Ovary (tissue), 7 donors: ENCODE measurements around a stretch of chr22.

DNA sequence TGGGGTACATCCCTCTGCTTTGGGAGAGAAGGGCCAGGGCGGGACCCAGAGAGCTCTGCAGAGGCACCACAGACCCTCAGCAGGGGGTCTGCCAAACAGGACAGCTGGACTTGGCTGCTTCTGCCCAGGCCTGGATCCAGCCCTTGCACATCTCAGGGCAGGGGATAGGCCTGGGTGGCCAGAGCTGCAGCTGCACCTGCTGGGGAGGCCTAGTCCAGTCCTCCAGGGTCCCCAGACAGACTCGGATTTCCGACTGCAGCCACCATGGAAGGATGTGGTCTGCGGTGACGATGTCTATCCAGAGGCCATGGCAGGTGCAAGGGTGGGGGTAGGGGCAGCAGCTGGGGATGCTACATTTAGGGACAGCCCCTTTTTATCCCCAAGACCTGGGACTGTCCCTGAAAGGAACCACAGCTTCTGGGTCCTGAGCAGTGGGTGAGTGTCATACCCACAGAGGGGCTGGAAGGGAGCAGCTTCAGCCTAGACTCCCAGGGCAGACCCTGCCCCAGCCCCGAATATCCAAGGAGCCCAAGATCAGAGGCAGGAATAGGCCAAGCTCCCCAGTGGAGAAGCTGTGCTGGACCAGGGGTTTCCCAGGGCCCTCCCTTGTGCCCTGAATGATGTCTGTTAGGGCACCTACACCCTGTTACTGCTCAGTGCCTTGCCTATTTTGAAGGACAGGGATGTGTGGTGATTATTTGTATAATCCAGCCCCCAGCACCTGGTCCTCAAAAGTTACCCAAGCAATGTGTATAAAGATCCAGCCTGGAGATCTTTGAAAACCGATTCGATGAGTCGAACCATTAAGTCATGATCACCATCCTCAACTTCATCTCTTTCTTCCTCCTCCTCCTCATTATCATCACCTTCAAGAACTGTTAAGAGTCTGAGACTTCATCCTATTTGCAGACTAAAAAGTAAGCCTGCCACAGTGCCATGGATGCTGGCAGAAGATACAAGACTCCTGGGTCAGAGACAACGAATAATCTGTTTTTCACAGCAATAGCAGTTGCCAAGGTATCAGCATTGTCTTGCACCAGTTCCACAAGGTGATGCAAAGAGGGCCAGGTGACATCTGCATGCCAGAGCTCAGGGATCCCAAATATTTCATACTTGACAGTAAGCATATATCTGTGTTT lies 2.4 kb upstream of the IGLL5 start:
- PRO-cap, 7 experiments, result no peak in any of the 7 experiments
- RAMPAGE, long total RNA, 2 experiments, result no peak in any of the 2 experiments

- PRO-cap, 7 experiments, result peak in 1 of 7 experiments; most common minus-strand start chr22:23071491 (in 1)
- RAMPAGE, long total RNA, 2 experiments, result no peak in any of the 2 experiments
Observed at GRCh38 chr22:23071253-23071861, 1.0 kb downstream of the GNAZ start.

DNA sequence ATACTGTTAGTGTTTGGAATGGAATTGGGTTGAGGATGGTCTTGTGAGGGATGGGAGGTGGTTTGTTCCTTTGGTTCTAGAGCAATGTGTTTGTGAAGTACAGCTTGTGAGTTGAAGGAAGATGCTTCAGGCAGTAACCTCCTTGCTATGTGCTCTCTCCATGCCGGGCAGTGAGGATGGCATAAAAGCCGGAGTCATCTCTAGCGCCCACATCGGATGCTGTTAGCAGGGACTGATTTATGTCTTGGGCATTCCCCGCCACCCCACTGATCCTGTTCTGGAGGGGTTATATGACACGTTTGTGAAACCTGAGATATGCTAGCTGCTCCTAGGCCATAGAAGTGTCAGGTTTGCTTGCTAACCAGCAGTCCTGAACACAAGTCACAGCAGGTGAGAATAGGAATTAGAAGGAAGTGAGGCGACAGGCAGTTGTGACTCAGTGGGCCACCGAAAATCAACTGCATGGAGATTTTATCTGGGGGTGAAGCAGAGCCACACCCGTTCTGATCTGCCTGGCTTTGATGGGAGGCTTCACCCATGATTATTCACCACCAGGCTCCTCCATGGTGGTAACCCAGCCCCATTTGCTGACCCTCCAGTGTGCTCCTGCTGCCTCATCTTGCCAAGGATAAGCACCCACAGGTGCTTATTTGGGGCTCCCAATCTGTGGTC lies 2.2 kb downstream of the BCR start:
- PRO-cap, 7 experiments, result no peak in any of the 7 experiments
- RAMPAGE, long total RNA, 2 experiments, result no peak in any of the 2 experiments

DNA sequence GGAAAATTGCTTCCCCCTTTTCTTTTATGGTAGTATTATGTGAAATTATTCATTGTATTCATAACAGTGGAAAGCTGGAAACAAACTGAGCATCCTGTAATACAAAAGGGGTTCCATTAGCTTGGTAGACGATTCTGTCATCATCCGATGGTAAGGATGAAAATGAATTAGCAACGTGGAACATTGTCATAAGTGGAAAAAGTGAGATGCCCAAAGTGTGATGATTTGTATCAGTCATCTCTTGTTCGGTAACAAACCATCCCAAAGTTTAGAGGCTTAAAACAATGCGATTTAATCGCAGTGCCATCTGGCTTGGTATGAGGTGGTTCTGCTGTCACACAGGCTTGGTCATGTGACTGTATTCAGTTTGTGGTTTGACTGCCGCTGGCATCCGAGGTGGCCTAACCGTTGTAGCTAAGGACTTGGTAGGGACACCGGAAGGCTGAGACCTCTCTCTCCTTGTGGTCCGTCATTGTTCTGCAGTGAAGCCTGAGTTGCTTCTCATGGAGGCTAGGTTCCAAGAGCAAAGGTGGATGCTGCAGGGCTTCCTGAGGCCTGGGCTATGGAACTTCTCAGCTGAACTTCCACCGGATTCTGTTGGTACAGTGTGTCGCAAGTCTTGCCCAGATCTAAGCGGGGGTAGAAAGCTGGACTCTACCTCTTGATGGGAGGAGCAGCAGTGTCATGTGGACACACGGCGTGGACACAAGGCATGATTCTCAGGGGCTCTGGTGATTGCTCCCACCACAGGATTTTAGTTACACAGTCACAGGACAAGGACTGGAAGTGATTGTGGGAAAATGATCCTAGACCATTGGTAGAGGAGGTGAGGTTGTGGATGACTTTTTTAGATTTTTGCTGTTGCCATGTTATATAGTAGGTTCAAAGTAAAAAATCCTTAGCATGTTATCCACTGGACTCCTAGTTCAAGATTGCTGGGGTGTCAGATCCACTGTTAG lies 36.3 kb downstream of the BCR start:
- PRO-cap, 7 experiments, result no peak in any of the 7 experiments
- RAMPAGE, long total RNA, 2 experiments, result no peak in any of the 2 experiments

- PRO-cap, 7 experiments, result peak in 3 of 7 experiments; most common plus-strand start chr22:23217910 (in 3)
- RAMPAGE, long total RNA, 2 experiments, result no peak in any of the 2 experiments
Observed at GRCh38 chr22:23217560-23218102, 37.3 kb downstream of the BCR start.

DNA sequence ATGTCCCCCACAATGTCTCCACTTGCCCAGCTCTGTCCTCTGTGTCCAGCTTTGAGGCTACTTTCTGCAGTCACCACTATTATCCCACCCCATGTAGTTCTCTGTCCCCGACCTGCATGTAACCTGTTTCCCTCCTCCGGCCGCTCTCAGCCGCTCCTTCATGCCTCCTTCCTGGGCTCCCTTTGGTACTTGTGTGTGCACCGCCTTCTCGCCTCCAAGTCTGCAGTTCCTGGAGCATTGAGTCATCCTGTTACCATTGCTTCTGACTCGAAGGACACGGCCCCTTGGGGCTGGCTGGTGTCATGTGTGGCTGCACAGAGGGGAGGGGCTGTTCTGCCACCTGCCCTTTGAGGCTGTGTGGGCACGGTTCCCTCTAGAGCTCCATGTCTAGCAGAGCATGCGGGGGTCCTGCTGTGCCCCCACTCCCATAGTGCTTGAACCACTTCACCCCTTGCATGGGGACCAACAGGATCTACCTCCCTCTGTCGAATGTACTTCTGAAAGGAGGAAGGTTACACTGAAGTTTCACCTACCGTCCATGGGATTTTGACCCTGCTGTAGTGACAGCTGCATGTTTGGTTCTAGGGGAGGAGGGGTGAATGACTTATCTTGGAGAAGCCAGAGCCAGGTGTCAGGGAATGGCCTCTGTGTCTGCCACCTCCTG lies 39.6 kb downstream of the BCR start:
- PRO-cap, 7 experiments, result no peak in any of the 7 experiments
- RAMPAGE, long total RNA, 2 experiments, result no peak in any of the 2 experiments

- PRO-cap, 7 experiments, result peak in 7 of 7 experiments; most common plus-strand start chr22:23402245 (in 3); most common minus-strand start chr22:23402557 (in 3)
- RAMPAGE, long total RNA, 2 experiments, result no peak in any of the 2 experiments
Observed at GRCh38 chr22:23401836-23403002, 177.9 kb downstream of the IGLL1 start.

GRCh38 chr22:23431350-23431753 lies 148.7 kb downstream of the IGLL1 start:
- PRO-cap, 7 experiments, result peak in 2 of 7 experiments; most common plus-strand start chr22:23431575 (in 2); most common minus-strand start chr22:23431555 (in 2)
- RAMPAGE, long total RNA, 2 experiments, result no peak in any of the 2 experiments

- PRO-cap, 7 experiments, result peak in 2 of 7 experiments; most common plus-strand start chr22:23509975 (in 2)
- RAMPAGE, long total RNA, 2 experiments, result start-site peak on the plus strand in 2 of 2 experiments, at chr22:23509696-23509727 at its widest, 7 to 13 reads per replicate
Observed at GRCh38 chr22:23509562-23510066, 70.5 kb downstream of the IGLL1 start.

GRCh38 chr22:23518306-23519249 lies 61.5 kb downstream of the IGLL1 start:
- PRO-cap, 7 experiments, result no peak in any of the 7 experiments
- RAMPAGE, long total RNA, 2 experiments, result no peak in any of the 2 experiments

DNA sequence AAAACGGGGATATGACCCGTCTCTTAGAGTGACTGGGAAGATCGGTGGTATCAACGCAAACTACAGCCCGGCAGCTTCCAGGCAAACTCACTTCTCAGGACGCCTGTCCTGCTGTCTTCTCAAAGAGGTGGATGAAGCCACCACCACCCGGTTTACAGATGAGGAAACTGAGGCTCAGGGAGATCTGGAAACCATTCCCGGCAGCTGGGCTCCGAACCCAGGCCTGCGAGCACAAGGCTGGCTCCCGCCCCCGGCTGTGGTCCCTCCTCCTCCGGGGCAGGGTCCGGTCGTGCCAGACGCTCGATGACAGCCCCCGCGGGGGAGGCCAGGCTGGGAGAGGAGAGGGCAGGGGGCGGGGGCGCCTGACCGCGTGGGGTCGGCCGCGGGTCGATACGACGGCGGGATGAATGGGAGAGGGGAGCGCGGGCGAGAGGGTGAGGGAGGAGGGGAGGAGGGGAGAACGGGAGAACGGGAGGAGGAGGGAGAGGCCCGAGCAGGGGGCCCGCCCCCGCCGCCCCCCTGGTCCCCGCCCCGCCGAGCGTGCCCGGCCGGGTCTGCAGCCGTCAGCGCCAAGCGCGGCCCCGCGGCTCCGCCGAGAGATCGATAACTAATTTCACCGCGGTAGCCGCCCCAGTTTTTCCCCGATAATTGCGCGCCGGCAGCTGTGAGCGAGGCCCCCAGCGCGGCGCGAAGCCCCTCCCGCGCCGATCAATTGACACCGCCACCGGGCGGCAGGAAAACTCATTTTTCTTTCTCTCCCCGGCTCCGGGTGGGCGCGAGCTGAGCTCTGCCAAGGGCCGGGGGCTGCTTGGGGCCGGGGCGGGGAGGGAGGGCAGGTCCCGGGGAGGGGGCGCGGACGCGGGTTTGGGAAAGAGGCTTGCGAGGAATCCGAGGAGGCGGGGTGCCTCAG lies 13.9 kb downstream of the IGLL1 start:
- PRO-cap, 7 experiments, result peak in 3 of 7 experiments; most common plus-strand start position 295 of the sequence (in 2); most common minus-strand start position 259 of the sequence (in 1)
- RAMPAGE, long total RNA, 2 experiments, result no peak in any of the 2 experiments

GRCh38 chr22:23694215-23694692 lies 3.4 kb downstream of the RGL4 start:
- PRO-cap, 7 experiments, result no peak in any of the 7 experiments
- RAMPAGE, long total RNA, 2 experiments, result no peak in any of the 2 experiments

DNA sequence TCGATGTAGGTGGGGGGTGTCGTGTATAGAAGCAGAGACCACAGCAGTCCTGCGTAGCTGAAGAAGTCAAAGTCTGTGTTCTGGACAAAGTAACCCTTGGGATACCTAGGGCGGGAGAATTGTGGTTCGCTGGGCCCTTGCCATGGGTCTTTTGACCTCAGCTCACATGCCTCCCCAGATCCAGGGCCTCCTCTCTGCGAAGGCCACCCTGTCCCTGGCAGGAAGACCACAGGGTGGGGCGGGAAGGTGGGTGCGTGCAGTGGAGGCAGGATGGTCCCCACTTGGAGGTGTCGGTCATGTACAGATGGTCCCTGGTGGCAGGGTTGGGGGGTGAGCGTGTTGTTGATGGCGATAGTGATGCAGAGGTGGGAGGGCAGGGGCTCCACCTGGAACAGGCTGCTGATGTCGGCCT lies 23.4 kb downstream of the RGL4 start:
- PRO-cap, 7 experiments, result no peak in any of the 7 experiments
- RAMPAGE, long total RNA, 2 experiments, result no peak in any of the 2 experiments

DNA sequence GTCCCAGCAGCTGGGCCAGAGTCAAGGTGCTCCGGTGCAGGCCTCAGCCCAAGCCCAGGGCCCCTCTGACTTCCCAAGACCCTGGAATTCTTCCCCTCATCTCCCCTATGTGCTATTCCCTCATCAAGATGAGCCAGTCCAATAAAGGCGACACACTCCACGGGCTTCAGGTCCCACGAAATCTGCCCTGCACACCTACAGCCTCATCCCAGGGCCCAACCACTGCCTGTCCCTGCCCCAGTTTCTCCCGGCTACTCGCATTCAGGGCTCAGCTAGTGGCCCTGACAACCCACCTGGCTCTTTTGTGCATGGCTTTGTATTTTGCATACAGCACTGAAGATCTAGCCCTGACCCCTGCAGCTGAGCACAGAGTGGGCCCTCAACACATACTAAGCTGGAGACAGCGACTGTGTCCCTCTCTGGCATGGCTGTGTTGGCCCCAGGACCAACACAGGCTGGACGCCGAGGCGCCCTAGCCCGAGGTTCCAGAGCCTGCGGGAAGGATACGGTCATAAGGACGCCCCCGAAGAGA lies 895 bp downstream of the DERL3 start:
- PRO-cap, 7 experiments, result no peak in any of the 7 experiments
- RAMPAGE, long total RNA, 2 experiments, result no peak in any of the 2 experiments

- PRO-cap, 7 experiments, result no peak in any of the 7 experiments
- RAMPAGE, long total RNA, 2 experiments, result no peak in any of the 2 experiments
Observed at GRCh38 chr22:23838379-23838641, 496 bp downstream of the DERL3 start.

DNA sequence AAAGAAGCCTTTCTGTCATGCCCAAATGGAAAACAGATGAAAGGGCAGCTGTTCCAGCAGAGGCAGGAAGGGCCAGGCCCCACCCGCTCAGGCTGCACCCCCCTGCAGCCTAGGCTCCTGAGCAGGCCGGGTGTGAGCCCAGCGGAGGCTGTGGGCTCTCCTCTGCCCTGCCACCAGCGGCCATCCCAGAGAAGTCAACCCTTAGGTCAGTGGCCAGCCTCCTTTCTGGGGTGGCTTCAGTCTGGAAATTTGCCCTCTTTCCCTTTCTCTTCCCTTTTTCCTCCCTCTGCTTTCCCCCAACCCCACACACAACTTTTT lies 32.6 kb upstream of the SUSD2 start:
- PRO-cap, 7 experiments, result no peak in any of the 7 experiments
- RAMPAGE, long total RNA, 2 experiments, result no peak in any of the 2 experiments

GRCh38 chr22:24154033-24154474 lies 27.2 kb upstream of the SUSD2 start:
- PRO-cap, 7 experiments, result no peak in any of the 7 experiments
- RAMPAGE, long total RNA, 2 experiments, result no peak in any of the 2 experiments

- PRO-cap, 7 experiments, result peak in 1 of 7 experiments; most common plus-strand start chr22:24158113 (in 1); most common minus-strand start chr22:24157960 (in 1)
- RAMPAGE, long total RNA, 2 experiments, result no peak in any of the 2 experiments
Observed at GRCh38 chr22:24157844-24158484, 23.3 kb upstream of the SUSD2 start.

DNA sequence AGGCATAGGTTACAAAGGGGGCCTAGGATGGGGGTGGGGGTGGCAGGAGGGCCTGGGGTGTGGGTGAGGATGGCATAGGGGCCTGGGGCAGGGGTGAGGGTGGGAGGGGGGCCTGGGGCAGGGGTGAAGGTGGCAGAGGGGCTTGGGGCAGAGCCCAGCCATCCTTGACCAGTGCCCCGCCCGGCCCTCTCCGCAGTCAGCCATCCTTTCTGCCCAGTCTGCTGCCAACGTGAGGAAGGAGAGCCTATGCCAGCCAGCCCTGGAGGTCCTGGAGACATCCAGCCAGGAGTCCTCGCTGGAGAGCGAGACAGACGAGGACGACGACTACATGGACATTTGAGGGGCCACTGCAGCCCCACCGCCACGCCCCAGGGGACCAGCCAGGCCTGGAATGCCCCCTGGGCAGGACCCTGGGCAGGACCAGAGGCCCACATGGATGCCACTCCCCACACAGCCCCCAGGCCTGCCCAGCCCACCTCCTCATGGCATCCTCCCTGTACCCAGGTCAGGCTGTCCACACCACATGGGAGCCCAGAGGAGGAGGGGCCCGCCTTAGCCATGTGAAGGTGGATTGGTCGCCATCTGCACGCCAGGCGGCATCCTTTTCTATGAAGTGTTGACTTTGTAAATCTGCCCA lies 3.3 kb upstream of the SUSD2 start:
- PRO-cap, 7 experiments, result no peak in any of the 7 experiments
- RAMPAGE, long total RNA, 2 experiments, result no peak in any of the 2 experiments

GRCh38 chr22:24292135-24292595 lies 21.5 kb downstream of the SPECC1L start:
- PRO-cap, 7 experiments, result no peak in any of the 7 experiments
- RAMPAGE, long total RNA, 2 experiments, result no peak in any of the 2 experiments